ENCODE results near the gene WASHC4.

DNA sequence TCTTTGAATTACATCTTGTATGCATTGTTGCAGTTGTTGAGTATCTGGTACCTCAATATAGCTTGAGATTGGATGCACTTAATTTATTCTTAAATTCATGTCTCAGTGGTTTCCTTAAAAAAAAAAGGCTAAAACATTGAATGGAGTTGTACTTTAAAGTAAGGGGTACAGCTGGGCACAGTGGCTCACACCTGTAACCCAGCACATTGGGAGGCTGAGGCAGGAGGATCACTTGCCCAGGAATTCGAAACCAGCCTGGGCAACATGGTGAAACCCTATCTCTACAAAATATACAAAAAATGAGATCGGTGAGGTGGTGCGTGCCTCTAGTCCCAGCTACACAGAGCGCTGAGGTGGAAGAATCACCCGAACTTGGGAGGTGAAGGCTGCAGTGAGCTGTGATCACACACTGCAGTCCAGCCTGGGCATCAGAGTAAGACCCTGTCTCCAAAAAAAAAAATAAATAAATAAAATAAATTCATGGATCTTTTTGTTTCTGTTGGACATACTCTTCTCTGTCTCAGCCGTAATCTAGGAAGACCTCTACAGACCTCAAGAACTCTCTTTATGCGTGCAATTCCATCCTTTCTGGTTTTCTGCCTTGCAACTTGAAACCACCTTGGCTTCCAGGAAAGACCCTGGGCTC, 25.8 kb downstream of the EID3 start:
- PRO-cap, result no peak
- RAMPAGE, long total RNA, 2 experiments, result no peak in any of the 2 experiments

DNA sequence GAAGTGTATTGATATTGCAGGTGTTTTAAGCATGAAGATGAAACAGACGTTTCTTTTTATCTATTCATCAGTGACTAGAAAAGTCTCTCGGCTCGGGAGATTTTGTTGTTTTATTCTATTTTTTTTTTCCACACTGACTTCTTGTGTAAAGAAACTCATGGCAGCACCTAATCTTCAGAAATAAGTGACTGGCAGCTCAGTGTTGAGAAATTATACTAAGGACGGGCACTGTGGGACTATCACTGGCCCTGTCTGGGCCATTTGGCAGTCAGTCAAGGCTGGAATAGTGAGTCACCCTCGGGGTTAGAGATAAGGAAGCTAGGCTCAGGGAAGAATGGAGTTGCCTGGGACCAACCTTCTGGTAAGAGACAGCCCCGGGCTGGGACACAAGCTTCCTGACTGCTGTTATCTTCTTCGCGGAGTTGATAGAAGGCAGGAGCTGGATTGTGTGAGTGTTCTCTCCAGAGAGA, 48.3 kb upstream of the CHST11 start:
- PRO-cap, result no peak
- RAMPAGE, long total RNA, 2 experiments, result no peak in any of the 2 experiments

- PRO-cap, result no peak
- RAMPAGE, long total RNA, 2 experiments, result no peak in any of the 2 experiments
Observed at GRCh38 chr12:104457043-104457924, 536 bp downstream of the CHST11 start.

- PRO-cap, result no peak
- RAMPAGE, long total RNA, 2 experiments, result no peak in any of the 2 experiments
Observed at GRCh38 chr12:104582567-104583375, 126.0 kb downstream of the CHST11 start.

- PRO-cap, result unidirectional peak, plus-strand start at chr12:104605998
- RAMPAGE, long total RNA, 2 experiments, result no peak in any of the 2 experiments
Observed at GRCh38 chr12:104605182-104606399, 148.8 kb downstream of the CHST11 start.

GRCh38 chr12:104669695-104670323, 213.1 kb downstream of the CHST11 start:
- PRO-cap, result no peak
- RAMPAGE, long total RNA, 2 experiments, result no peak in any of the 2 experiments

GRCh38 chr12:104677633-104678166, 221.0 kb downstream of the CHST11 start:
- PRO-cap, result no peak
- RAMPAGE, long total RNA, 2 experiments, result no peak in any of the 2 experiments

DNA sequence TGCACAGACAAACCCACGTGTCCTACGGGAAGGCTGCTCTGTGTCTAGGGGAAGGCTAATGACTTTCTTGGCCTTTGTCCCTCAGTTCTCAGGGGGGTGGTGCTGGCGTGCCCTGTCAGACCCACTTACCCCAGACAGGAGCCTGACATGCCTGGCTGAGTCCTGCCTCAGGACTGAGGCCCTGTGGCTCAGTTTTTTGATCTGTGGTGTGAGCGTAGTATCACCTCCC, 235.3 kb downstream of the SLC41A2 start:
- PRO-cap, result no peak
- RAMPAGE, long total RNA, 2 experiments, result no peak in any of the 2 experiments

DNA sequence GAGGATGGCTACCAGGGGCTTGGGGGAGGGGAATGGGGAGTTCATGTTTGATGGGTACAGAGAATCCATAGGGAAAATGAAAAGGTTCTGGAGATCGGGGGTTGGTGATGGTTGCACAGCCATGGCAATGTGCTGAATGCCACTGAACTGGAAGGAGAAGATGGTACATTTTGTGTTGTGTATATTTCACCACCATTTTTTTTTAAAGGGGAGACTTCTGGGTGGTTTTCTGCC, 233.9 kb downstream of the SLC41A2 start:
- PRO-cap, result no peak
- RAMPAGE, long total RNA, 2 experiments, result no peak in any of the 2 experiments

GRCh38 chr12:104882901-104883386, 75.1 kb downstream of the SLC41A2 start:
- PRO-cap, result no peak
- RAMPAGE, long total RNA, 2 experiments, result no peak in any of the 2 experiments

GRCh38 chr12:104904517-104905018, 53.5 kb downstream of the SLC41A2 start:
- PRO-cap, result no peak
- RAMPAGE, long total RNA, 2 experiments, result no peak in any of the 2 experiments

DNA sequence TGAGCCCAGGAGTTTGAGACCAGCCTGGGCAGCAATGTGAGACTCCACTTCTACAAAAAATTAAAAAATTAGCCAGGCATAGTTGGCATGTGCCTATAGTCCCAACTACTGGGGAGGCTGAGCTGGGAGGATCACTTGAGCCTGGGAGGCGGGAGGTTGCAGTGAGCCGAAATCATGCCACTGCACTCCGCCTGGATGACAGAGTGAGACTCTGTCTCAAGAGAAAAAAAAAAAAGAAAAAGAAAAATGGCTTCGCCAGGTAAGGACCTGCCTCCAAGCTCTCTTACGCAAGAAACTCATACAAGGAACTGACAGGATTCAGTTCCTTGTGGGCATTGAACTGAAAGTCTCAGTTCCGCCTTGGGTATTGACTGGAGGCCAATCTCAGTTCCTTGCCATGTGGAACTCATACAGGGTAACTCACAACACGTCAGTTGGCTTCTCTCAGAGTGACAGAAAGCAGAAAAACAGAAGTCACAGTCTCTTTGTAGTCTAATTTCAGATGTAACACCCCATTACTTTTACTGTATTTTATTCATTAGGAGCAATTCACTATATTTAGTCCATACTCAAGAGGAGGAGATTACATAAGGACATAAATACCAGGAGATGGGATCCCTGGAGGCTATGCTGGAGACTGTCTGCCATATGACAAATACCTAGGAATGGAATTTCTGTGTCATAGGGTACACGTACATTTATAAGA, 11.5 kb upstream of the NOPCHAP1 start:
- PRO-cap, result no peak
- RAMPAGE, long total RNA, 2 experiments, result no peak in any of the 2 experiments

DNA sequence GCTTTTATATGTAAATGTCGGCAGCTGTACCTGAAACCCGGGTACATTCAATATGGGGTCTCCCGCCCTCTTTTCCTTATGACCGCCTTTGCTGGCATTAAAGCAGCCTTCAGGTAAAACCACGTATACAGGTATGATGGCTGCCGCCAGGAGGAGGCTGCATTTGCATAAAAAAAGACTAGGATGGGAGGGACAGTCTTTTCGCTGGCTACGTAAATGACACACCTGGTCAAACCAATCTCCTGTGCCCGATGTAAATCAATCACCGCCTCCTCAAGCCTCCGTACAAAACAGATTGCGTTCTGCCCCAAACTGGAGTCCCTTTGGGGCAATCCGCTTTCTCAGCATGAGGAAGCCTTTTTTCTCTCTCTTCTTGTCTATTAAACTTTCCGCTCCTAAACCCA, 8.1 kb upstream of the ALDH1L2 start:
- PRO-cap, result bidirectional peak, plus-strand start at position 261 of the sequence, minus-strand start at position 127 of the sequence
- RAMPAGE, long total RNA, 2 experiments, result no peak in any of the 2 experiments

DNA sequence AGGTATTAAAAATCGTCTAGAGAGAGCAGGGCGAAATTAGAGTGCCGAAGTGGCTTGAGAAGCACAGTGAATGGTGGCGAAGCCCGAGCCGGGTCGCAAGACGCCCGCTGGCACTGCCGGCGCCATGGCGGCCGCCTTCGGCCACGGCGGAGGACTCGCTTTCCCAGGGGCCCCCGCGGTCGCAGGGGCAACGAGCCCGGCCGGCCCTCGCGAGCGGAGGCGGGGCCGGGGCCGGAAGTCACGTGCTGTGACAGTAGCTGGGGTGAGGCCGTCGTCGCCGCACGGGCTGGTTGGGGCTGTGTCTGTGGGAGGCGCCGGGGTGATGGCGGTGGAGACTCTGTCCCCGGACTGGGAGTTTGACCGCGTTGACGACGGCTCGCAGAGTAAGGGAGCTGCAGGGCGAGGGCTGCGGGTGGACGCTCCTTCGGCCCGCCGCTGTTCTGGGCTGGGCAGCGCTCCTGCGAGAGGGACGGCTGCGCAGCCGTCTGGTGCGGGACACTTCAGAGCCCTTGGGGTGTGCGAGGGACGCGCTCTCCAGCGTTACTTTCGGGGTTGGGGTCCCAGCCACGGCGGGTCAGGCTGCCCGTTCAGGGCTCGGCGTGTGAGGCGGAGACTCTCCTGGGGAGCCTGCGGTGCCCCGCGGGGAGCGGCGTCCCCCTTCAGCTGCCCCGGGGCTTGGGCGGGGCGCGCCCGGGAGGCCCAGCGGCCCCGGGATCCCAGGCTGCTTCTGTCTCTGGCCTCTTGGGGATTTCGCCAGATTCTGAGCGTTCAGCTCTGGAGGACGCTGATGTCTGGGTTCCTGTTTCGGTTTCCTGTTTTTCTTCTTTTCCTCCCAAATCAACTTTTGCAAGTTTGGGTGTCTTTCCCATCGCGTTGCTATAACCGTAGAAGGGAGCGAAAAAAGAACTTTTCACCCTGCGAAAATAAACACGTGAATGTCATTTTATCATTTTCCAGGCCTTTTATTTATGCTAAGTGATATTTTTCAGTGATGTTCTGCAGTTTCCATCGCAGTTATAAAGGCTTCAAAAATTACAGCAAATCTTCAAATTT, at the start of gene WASHC4:
WASHC4 (plus strand) TSS at position 253 of the 1,053 bp plus-strand sequence.
- PRO-cap, result bidirectional peak, plus-strand start at position 253 of the sequence, minus-strand start at position 145 of the sequence; bidirectional peak, plus-strand start at position 767 of the sequence, minus-strand start at position 729 of the sequence
- RAMPAGE, long total RNA, 2 experiments, result start-site peak on the plus strand in 2 of 2 experiments, centred at positions 279 to 291 of the sequence, 181 to 322 reads per replicate

- PRO-cap, result no peak
- RAMPAGE, long total RNA, 2 experiments, result no peak in any of the 2 experiments
Observed at GRCh38 chr12:105672484-105672887, 342.0 kb downstream of the C12orf75 start.

DNA sequence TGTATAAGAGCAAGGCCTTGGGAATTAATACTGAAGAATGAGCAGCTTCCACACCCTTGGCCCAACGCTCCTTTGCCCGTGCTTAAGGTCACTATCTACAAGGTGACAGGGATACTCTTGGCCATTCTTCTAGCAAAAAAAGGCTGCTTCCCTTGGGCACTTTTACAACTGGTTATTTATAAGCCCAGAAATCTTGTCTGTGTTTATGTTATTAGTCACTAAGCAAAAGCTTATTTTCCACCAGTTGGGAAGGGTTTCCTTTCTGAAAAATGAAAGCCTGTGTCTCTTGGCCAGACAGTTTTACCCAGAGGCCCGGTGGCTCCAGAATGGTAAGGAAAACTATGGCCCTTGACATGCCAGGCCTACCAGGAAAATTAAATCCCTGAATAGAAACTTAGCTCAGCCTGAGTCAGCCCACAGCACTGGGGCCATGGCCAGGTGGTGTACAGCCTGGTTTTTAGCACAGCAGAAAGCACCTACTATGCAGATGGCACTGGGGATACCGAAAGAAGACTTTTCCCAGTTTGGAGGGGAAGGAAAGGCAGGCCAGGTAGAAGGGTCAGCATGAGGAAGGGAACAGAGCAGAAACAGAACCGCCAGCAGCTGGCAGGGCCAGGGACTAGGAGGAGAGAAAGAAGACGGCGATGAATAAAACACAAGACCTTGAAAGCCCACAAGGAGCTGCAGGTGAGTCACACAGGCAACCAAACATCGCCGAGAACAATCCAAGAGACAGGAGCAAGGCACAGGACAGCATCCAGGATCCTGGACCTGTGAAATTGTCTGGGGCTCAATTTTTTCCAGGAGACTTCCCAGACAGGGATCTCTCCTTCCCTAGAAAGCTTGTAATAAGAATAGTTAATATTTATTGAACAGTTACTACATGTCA, 47.6 kb downstream of the NUAK1 start:
- PRO-cap, result no peak
- RAMPAGE, long total RNA, 2 experiments, result no peak in any of the 2 experiments

DNA sequence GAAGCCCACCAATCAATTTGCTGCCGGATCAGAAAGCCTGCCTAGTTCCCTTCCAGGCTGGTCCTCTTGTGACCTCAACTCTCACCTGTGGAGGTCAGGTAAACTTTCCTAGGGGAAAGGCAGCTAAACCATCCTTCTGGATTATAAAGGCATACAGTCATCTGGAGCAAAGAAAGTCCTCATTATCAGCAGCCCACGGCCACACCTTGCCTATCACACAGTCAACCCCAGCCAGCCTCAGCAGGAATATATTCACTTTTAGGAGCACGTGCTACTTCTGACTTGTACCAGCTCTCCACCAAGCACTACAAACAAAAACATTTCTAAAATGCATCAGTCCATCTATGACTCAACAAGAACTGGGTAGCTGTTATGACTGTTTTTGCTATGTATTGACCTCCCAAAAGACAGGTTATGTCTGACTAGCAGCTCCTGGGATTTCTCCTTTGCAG, 31.3 kb downstream of the NUAK1 start:
- PRO-cap, result no peak
- RAMPAGE, long total RNA, 2 experiments, result no peak in any of the 2 experiments

GRCh38 chr12:106113941-106114429, 24.8 kb downstream of the NUAK1 start:
- PRO-cap, result no peak
- RAMPAGE, long total RNA, 2 experiments, result no peak in any of the 2 experiments

DNA sequence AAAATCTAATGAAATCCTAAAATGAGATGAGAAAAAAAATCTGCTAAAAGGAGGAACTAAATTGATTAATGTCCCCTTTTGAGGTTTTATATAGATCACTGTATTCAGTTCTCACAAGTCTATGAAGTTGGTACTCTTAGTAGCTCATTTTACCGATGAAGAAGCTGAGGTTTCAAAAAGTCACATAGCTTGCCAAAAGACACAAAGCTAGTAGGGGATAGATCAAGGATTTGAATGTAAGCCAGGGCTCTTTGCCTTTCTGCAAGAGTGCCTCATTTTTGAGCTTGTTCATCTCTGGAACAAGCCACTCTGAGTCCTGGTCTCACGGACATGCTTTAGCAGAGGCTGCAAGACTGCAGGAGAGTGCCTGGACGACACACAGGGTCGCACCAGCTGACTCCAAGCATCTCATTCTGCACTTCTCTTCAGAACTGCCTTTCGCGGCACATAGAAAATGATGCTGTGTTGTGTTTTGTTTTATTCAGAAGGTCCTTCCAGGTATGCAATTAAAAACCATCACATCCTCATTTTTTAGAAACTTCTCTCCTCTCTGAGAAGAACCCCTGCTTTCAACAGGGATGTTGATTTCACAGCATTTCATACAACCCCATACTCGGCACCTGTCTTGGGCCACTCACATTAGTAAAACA, 3.6 kb downstream of the NUAK1 start:
- PRO-cap, result no peak
- RAMPAGE, long total RNA, 2 experiments, result no peak in any of the 2 experiments

DNA sequence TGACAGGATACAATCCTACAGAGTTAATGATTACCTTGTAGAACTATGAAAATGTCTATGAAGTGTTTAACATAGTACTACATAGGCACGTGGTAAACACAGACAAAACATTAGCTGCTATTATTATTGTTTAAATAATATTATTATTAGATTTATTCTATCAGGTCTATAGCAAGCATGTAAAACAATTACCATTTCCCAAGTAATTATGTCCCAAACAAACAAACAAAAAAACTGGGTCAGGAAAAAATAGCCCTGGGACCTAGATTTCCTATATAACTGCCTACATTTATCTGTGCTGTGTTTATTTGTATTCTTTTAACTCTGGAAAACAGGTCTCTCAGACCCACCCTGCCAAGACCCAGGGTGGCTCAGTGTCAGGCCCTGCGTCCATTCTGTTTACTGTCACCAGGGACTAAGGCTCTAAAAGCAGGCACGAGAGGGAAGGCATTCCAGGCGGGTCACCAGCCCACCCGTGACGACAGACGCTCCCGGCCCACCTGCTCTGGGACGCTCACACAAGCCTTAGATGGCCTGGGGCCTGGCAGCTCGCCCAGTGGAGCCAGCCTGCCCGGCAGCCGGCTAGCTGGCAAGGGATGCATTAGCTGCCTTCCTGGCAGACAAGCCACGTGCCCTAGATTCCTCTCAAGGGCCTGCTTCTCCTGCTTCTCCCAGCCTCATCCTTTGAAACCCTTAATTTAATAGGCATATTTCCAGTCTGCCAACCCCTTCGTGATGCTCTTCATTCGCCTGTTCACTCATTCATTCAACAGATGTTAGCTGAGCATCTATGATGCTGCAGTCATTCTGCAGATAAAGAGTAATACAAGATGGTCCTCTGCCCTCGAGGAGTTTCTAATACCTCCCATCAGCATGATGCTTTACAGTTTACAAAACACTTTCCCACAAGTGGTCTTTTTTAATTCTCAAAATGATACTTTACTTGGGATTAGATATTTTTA, 9.2 kb upstream of the NUAK1 start:
- PRO-cap, result no peak
- RAMPAGE, long total RNA, 2 experiments, result no peak in any of the 2 experiments